Thoracic aorta endothelial cell (primary cell): ENCODE data around the gene TMEM18.

GRCh38 chr2:11020-11597, 35.2 kb downstream of the FAM110C start:
- CAGE, long polyA plus RNA: no peak

DNA sequence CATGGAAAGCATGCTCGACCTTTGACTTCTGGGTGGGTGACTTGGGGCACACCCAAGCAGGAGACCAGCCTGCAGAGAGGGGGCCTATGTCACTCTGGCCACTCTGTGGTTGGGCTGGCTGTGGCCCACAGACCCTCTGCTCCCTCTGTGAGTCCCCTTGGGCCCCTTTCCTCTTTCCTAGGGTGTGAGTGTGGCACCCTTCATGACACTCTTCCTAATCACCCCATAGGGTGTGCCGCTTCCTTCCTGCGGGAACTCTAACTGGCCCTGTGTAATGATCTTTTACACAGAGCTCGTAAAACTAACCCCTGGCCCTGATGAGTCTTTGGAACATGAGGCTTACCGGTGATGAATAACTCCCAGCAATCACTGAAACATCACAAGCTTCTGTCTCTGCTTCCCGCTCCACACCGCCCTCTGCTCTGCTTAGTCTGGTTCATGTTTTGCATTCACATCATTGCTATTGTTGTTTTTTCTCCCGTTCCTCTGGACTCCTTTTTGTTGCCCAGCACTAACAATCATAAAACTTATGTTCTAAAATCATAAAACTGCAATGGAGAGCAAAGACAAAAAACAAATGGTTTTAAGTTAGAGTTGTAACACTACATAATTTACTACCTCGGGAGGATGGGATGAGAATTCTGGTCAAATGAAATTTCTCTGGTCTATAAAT, 101.1 kb downstream of the SH3YL1 start:
- CAGE, long polyA plus RNA: no peak

DNA sequence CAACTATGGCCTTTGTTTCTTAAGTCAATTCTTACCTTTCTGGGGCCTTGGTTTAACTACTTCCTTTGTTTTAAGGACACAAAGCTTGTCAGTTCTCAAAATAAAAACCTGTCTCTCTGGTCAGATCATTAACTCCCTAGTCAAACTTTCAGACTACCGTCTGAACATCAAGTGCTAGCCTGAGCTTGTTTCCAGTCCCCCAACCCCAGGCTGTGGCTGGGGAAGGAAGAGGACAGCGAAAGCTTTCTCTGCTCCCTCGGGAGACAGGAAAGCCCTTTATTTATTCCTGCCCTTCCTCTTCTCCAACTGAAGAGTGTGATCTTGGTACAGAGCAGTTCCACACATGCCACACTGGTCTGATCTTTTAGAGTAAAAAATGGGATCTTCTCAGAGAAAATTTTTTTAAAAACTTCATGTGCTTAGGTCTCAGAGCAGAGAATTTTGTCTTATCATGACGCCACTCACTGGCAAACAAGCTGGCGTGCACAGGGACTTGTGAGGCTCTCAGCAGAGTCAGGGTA, 1.6 kb downstream of the SH3YL1 start:
- CAGE, long polyA plus RNA: no peak

GRCh38 chr2:445190-445848, 157.4 kb upstream of the ALKAL2 start:
- CAGE, long polyA plus RNA: no peak

DNA sequence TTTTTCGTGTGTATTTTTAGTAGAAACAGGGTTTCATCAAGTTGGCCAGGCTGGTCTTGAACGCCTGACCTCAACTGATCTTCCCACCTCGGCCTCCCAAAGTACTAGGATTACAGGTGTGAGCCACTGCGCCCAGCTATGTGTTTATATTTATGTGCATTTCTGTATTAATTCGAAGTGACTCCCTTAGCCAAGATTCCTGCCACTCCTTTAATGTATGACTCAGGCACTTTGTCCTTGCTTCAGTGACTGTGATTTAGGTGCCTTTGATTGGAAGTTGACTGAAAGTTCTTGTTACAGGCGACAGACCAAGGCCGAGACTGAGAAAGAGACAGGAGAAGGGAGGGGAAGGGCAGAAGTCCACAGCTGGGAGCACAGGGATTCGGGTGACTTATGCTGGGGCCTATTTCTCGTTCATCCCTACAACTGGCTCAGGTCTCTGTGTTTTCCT, 42.7 kb downstream of the TMEM18 start:
- CAGE, long polyA plus RNA: no peak

- CAGE, long polyA plus RNA: no peak
Observed at GRCh38 chr2:676600-677627, at the start of gene TMEM18. Gene TMEM18, minus strand, starts transcription at chr2:677406.

DNA sequence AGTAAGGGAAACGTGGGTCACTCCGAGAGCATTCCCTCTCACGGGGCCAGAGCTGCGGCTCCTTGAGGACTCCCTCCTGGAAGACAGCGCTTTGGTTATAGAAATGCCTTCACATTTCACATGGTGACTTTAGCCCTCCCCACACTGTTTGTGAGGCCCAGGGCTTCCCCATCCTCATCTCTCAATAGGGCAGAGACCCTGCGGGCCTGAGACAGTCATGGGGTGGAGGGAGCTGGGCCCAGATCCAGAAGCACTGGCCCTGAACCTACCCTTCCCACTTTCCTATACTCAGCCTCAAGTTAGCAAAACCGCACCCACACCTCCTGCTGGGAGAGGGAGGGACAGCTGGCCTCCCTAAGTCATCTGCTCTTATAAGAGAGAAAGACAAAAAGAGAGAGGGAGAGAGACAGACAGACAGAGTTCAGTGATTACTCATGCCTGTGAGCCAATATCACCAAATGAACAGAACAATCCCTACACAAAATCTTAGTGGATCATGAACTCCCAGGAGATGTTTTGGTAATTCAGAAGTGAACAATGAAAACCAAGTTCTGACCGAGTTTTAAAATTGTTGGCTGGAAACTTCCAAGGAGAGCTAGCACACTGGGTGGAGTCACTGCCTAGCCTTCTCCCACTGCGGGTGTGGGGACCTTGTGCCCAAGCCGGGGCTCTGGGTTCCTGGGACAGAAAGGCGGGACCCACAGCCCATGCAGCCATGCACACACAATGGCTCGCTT, 130.6 kb downstream of the PXDN start:
- CAGE, long polyA plus RNA: no peak

- CAGE, long polyA plus RNA: no peak
Observed at GRCh38 chr2:1617416-1618187, 126.7 kb downstream of the PXDN start.

GRCh38 chr2:1626178-1626711, 118.1 kb downstream of the PXDN start:
- CAGE, long polyA plus RNA: no peak

GRCh38 chr2:1730006-1730419, 14.3 kb downstream of the PXDN start:
- CAGE, long polyA plus RNA: no peak

- CAGE, long polyA plus RNA: no peak
Observed at GRCh38 chr2:1745076-1745823, 935 bp upstream of the PXDN start.

DNA sequence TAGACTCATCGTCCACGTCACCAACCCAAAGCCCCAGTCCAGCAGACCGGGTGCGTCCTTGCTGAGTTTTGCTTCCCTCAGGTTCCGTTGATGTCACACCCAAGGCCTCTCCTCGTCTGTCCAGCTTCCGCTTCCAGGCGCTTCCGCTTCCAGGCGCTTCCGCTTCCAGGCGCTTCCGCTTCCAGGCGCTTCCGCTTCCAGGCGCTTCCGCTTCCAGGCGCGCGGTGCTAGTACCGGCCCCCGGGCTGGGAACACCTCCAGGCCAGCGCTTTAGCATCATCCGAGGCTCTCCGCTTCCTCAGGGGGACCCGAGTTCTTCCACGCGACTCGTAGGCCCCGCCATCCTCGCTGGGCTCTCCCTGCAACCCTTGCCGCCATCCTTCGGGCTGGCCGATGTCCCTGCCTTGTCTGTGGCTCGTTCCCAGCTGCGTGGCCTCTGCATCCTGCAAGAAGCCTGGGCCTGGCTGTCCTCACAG, 98.5 kb upstream of the PXDN start:
- CAGE, long polyA plus RNA: no peak

- CAGE, long polyA plus RNA: no peak
Observed at GRCh38 chr2:2324889-2325238, 6.2 kb downstream of the MYT1L start.

GRCh38 chr2:2332430-2332984, 1.4 kb upstream of the MYT1L start:
- CAGE, long polyA plus RNA: no peak

- CAGE, long polyA plus RNA: no peak
Observed at GRCh38 chr2:2464126-2464453, 133.0 kb upstream of the MYT1L start.

GRCh38 chr2:2743305-2743664, 412.2 kb upstream of the MYT1L start:
- CAGE, long polyA plus RNA: no peak

DNA sequence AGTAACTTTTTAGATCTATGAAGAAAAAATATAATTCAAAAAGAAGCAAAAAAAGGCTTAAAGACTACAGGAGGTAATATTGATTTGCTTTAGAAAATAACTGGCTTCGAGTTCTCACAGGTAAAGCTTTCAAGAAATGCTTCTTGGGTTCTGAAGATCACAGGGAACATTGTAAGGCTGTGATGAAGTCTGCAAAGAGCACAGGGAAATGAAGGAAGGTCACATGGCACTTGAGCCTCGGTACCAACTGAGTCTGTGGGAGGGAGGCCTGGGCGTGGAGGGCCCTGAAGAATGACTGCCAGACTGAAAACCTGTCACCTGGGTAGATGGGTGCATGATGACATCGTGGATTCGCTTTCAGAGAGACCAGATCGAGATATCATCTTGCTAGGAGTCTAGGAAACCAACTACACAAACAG, 155.2 kb downstream of the EIPR1 start:
- CAGE, long polyA plus RNA: no peak

DNA sequence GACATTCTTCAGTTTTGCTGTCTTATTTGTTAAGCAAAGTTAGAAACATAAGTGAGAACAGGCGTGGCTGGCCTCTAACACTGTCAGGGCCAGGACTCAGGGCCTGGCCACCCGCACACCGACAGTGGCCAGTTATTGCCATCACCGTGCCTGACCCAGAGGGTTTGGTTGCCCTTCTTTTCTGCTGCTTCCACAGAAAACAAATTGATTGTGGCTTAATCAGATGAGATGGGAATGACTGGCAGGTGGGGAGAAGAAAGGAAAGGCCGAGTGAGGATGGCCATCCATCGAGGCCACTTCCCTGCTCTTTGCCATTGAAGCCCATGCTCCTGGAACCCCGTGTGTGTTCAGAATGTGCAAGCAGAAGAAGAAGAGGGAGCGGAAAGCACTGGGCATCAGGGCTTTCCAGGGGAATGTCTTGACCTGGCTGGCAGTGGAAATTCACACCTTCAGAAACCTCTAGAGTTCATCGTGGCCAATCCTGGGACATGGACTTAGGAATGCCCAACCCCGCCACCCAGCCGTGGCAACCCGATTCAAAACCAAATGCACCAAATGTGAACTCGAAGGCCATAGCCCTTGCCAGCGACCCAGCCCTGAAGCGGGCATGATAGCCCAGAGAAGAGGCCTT, 69.6 kb downstream of the ADI1 start:
- CAGE, long polyA plus RNA: no peak

DNA sequence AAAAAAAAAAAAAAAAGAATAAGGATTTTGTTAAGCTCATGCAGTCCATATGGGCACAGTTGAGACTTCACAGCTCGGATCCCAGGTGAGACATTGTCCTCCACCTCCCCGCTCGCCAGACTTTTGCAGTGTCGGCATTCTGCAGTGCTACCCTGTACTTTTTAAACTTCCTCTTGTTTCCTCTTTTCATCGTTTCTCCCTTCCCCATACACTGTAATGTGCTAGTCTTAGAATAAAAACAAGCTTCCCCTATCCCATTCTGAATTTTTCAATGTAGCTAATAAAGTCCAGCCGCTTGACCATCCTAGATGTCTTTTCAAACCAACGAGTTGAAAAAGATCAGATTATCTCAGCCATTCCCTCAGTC, 524 bp upstream of the ADI1 start:
- CAGE, long polyA plus RNA: no peak

GRCh38 chr2:3626280-3626788, 31.4 kb downstream of the COLEC11 start:
- CAGE, long polyA plus RNA: no peak